Esophagus squamous epithelium (tissue), 4 donors: Measurements from ENCODE around the gene ENSG00000283205.

DNA sequence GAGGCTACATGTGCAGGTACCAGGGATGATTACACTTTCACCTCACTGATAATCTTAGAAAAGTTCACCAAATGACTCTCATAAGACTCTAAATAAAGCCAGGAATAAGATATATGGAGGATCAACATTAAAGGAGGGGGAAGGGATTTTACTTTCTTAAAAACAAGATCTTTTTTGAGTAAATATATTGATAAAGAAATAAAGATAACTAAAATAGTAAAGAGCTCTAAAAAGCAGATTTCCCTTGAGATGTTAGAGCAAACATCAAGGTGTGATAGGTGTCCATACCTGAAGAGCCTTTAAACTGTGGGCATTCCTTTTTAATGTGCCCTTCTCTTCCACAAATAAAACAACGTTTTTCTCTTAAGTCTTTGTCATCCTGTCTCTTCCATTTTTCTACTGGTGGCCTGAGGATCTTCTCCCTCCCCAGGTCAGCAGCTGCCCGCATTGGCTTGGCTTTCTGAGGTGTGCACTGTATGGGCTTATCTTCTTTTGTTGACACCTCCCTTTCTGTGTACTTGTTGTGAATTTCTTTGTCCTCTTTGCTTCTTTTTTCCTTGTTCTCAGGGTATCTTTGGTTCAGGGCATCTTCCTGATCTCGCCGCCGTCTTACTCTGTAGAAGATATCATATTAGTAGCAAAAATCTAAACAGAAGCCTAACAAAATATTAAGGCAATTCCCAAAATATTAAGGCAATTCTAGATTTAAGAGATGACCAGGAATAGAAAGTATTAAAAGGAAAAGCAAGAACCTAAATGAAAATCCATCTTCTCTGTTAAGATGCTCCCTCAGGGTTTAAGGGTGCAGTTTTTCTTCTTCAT is 18.9 kb upstream of the ISCA1 start:
- PRO-cap: no peak
- RAMPAGE, long total RNA, 4 experiments: no peak in any of the 4 experiments

DNA sequence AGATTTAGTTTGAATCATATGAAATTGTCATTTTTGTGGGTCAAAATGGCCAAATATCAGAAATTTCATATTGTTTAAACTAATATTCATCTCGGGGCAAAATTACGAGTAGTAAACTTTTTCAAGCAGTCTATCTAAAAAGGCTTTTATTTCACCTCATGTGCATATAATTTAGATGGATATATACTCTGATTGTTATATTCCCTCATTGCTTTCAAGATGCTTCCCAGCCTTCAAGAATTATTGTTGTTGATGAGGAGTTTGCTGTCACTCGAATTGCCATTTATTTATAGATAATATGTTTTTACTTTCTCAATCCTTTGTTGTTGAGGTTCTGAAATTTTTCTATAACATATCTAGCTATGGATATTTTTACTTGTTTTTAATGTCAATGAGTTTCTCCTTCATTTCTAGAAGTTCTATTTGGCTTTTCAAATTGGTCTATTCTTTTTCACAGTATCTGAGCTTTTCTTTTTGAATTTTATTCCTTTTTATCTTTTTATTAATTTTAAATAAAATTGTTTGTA is 88.2 kb upstream of the TUT7 start:
- PRO-cap: no peak
- RAMPAGE, long total RNA, 4 experiments: no peak in any of the 4 experiments

GRCh38 chr9:86455173-86455517 is 100.9 kb upstream of the TUT7 start:
- PRO-cap: no peak
- RAMPAGE, long total RNA, 4 experiments: no peak in any of the 4 experiments

- PRO-cap: no peak
- RAMPAGE, long total RNA, 4 experiments: no peak in any of the 4 experiments
Measured at GRCh38 chr9:86945898-86946023, 1.5 kb downstream of the GAS1 start.

DNA sequence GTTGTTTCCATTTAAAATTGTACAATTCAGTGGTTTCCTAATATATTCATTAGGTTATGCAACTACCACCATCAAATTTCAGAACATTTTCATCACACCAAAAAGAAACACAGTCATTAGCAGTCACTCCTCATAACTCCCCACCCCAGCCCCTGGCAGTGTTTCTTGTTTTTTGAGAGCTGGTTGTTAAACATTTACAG is 91.9 kb upstream of the DAPK1 start:
- PRO-cap: no peak
- RAMPAGE, long total RNA, 4 experiments: no peak in any of the 4 experiments

- PRO-cap: no peak
- RAMPAGE, long total RNA, 4 experiments: no peak in any of the 4 experiments
Measured at GRCh38 chr9:87407795-87408488, 89.7 kb upstream of the DAPK1 start.

DNA sequence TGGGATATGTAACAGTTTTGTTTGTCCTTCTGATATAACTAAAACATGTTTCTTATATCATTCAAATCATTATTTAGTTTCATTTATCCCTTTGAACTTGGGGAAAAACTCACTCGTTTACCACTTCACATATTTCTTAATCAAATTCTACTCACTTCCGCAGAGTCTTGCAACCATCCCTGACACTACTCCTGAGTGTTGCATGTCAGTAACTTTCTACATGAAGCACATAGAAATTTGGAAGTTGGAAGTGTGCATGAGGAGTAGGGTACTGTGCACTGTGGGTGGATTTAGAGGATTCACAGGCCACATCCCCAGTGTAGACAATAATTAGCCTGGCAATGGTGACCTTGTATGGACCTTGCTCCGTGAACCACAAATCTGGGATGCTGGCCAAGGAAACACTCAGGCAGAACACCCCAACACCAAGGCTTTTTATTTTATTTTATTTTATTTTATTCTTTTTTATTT is 25.4 kb downstream of the CTSL start:
- PRO-cap: no peak
- RAMPAGE, long total RNA, 4 experiments: no peak in any of the 4 experiments

DNA sequence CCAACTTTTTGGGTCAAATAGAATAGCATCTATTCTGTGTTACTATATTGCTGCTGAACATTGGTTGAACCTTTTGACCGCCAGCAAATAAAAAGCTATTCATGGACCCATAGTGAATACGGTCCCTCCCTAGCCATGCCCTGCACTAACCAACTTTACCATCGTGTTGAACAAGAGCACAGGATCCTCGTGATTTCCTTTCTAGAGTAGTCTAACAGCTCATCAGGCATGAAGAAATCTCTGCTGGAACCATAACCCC is 70.3 kb upstream of the SPATA31E1 start:
- PRO-cap: no peak
- RAMPAGE, long total RNA, 4 experiments: no peak in any of the 4 experiments

GRCh38 chr9:87955925-87956369 is at the start of gene ENSG00000283205:
Gene ENSG00000283205 (plus strand): TSS chr9:87956214.
- PRO-cap: no peak
- RAMPAGE, long total RNA, 4 experiments: no peak in any of the 4 experiments

- PRO-cap: no peak
- RAMPAGE, long total RNA, 4 experiments: no peak in any of the 4 experiments
Measured at GRCh38 chr9:88994302-88994925, 3.1 kb downstream of the S1PR3 start.

DNA sequence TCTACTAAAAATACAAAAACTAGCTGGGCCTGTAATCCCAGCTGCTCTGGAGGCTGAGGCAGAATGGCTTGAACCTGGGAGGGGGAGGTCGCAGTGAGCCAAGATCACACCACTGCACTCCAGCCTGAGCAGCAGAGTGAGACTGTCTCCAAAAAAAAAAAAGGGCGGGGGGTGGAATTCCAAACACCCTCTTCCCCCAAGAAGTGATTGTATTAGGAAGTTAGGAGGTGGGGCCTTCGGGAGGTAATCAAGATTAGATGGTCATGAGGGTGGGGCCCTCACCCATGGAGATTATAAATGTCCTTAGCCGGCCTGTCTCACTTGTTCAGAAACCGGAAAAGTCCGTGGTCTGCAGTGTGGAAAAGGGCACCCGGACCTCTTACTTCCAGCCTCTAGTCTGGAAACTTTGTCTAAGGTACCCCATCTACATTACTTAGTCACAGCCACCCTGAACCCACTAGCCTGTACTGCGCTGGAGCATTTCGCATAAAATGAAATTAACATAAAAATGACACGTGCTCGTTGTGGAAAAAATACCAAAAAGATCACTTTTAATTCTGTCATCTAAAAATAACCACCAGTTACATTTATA is 1.4 kb upstream of the CKS2 start:
- PRO-cap: unidirectional peak, plus-strand start at position 324 of the sequence
- RAMPAGE, long total RNA, 4 experiments: no peak in any of the 4 experiments

- PRO-cap: no peak
- RAMPAGE, long total RNA, 4 experiments: no peak in any of the 4 experiments
Measured at GRCh38 chr9:89317691-89318312, 498 bp upstream of the SECISBP2 start.

GRCh38 chr9:89375330-89375852 is 57.1 kb downstream of the SECISBP2 start:
- PRO-cap: no peak
- RAMPAGE, long total RNA, 4 experiments: no peak in any of the 4 experiments

DNA sequence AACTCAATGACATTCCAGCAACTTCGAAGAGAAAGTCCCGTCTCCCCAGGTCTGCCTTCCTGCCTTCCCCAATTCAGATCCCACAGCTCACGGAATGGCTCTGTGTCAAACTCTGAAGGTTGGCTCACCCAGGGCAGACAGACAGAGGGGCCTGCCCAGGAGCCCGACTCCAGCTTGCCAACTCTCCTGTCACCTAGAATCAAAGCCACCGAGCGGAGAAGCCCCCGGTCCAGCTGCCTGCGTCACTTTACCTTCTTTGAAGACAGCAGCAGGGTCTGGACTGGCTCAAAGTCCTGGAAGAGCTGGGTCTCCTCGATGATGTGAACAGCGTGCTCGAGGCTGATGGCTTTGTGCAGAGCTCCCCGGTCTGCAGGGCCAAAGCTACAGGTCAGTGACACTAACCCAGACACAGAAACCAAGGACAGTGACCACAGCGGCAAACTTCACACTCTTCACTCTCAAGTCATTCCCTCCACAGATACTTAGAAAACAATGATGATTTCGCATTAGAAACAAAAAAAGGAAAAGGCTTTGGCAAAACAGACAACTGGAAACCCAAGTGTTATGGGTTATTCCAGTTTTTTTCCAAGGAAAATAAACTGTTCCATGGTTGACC is 67.9 kb downstream of the SECISBP2 start:
- PRO-cap: no peak
- RAMPAGE, long total RNA, 4 experiments: no peak in any of the 4 experiments

DNA sequence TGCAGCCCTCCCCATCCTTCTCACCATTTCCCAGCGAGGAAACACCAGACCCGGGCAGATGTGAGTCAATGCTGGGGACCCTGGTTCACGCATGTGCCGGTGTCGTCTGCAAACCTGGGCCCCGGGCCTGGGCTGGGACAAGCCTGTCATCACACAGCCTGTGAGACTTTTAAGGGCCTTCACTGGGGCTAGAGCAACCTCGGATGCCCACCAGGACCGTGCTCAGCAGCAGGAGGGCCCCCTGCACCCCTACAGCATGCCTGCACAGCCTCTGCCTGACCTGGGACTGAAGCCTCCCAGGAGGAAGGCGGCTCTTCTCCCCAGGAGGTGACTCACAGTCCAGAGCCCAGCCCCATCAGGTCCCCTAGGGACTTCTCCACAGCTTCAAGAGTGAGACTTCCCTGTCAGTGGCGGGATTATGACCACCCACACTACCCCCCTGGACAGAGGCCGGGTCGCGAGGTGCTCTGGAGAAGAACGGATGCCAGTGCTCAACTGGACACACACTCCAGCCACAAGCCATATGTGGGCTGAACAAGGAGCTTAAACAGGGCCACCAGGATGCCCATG is 55.0 kb downstream of the SEMA4D start:
- PRO-cap: unidirectional peak, minus-strand start at position 288 of the sequence
- RAMPAGE, long total RNA, 4 experiments: no peak in any of the 4 experiments

DNA sequence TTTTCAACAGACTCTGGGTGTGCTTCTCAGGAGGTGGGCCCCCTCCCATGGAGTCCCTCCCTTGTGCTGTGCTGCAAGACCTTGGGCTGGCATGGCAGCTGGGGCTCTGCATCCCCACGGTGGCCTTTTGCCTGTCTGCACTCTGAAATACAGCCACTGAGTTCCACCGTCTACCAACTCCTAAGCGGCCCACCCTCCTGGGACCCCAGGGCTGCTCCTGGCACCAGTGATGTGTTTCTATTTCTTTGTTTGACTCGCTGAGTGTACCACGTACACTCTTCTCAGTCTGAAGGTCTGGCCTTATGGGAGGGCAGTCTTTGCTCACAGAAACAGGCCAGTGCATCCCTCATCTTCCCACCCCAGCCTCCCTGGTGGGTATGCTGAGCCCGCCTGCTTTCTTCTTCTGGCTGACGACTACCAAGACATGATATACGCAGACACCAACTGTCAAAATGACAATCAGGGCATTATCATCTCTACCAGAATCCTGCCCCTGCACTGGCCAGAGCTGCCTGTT is 1.6 kb downstream of the SEMA4D start:
- PRO-cap: no peak
- RAMPAGE, long total RNA, 4 experiments: no peak in any of the 4 experiments

DNA sequence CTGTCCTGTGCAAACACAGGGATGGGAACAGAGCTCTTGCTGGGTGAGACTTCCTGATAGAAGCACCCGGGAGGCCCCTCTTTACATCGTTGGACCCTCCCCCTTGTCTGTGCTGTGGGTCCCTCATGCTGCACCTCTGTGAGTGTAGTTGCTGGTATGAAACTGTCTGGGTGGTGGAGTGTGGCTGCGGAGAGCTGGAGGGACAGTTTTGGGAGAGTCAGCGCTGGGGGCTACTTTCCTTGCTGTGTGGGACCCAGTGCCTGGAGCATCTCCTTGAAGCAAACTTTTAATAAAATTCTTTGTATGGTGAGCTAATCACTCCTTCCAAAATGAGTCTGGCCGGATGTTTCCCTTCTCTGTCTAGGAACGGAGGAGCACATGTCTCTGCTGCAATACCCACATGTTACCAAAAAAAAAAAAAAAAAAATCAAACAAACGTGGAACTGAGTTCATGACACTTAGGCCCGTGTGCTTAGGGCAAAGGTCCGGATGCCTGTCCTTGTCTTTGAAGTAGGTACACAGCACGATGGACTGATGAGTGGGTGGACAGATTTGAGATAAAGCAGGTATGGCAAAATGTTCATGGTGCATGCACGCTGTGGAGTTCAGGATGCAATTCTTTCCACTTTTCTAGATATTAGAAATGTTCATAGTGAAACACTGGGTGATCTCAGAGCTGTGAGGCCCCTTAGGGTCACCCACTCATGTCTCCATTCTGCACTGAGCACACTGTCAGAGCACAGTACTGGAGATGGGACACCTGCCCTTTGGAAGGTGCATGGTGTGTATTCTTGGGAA is 43.4 kb downstream of the GADD45G start:
- PRO-cap: no peak
- RAMPAGE, long total RNA, 4 experiments: no peak in any of the 4 experiments

DNA sequence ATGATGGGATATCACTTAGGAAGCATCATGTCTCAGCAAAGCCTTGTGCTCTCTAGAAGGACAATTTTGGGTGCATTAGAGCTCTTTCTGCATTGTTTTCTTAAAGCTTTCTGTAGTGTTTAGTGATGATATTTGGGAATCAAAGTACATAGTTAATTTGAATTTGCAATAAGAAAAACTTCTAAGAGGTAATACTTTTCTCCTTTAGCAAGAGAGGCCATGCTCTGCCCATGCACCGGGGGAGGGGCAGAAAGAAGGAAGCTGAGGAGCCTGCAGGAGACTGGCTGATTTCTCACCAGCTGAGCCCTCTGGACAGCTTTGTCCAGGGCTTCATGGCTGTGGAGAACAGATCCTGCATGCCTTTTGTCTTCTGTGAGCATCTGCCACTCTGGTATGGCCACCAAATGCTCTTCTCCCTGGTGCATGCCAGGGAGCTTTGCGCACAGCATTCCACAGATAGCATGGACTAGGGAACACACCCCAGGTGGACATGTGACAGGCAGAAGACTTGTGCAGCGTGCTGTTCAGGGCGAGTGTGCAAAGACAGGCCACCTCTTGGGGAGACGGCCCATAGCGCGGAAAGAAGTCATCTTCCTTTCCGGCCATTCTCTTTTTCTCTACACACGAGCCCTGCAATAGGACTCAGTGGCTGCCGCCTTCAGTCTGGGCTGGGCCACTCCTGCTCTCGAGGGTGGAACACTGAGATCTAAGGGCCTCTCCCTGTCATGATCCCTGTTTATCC is 56.5 kb downstream of the GADD45G start:
- PRO-cap: no peak
- RAMPAGE, long total RNA, 4 experiments: no peak in any of the 4 experiments

DNA sequence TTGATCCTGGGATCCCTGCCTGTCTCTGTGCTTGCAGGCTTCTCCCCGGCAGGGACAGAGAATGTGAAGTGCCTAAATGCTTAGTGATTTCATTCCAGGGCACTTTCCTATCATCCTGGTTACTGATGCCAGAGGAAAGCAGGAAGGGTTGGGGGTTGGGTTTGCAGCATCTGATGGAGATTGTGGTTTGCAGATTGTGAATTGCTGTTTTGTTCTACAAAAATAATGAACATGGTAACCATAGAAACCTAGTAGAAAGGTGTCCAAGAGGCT is 397.5 kb downstream of the GADD45G start:
- PRO-cap: no peak
- RAMPAGE, long total RNA, 4 experiments: no peak in any of the 4 experiments

DNA sequence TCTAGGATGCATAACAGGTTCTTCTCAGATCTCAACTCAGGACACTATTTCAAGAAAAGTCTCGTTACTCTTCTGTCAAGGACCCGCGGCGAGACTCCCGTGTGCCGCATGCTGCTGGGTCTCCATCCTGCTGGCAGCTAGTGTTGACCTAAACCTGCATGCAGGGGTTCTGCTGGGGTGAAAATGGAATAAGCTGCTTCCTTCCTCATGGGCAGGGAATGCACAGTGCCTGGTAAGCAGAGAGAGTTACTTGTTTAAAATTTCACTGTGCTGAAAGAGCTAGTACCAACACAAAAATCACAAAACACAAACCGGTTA is 416.5 kb downstream of the GADD45G start:
- PRO-cap: no peak
- RAMPAGE, long total RNA, 4 experiments: no peak in any of the 4 experiments